Smooth muscle cell (in vitro differentiated cells): ENCODE data around the gene ALKBH2.

GRCh38 chr12:107654834-107655439 is 30.7 kb upstream of the PWP1 start:
- RAMPAGE, long total RNA: no peak

DNA sequence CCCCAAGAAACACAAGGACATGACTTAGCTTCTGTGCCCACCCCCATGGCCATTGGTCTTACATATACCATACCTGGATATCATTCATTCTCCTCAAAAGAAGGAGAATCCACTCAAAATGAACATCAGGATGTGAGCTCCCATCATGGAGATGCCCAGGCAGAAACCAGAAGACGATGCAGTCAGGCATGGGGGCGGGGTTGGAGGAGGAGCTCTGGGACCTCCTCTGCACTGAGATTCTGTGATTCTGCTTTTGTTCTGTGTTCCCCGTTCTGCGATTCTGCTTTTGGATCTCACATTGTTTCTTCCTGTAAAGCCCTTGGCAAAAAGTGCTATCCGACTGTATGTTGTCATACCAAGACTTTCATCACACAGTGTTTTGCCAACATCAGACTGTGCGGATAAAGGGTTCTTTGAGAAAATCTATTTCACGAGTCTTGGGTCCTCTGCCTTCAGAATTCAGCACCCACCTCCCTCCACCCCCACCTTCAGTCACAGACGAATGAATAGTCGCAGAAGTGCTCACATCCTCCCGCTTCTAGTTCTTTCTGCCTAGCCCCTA is 24.8 kb upstream of the PWP1 start:
- RAMPAGE, long total RNA: no peak

DNA sequence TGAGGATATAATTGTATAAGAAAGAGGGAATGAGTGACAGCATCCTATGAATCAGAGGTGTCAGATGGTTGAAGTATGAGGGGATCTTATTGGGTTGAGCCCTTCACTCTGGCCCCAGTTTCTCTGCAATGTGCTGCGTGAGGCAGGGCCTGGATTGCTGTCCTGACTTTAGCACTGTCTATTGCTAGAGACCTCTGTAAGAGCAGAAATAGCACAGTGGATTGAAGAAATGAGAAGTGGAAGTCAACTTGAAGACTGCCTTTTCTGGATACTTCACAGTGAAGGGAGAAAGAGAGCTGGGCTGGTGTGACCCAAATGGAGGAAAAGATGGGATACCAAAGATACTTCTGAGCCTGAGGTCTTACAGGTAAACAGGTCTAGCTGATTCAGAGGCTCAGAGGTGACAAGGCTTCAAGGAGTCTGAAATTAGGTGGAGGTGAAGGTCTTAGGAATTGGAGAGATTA is 5.8 kb downstream of the ASCL4 start:
- RAMPAGE, long total RNA: no peak

GRCh38 chr12:108129934-108130474 is 916 bp downstream of the WSCD2 start:
- RAMPAGE, long total RNA: no peak

DNA sequence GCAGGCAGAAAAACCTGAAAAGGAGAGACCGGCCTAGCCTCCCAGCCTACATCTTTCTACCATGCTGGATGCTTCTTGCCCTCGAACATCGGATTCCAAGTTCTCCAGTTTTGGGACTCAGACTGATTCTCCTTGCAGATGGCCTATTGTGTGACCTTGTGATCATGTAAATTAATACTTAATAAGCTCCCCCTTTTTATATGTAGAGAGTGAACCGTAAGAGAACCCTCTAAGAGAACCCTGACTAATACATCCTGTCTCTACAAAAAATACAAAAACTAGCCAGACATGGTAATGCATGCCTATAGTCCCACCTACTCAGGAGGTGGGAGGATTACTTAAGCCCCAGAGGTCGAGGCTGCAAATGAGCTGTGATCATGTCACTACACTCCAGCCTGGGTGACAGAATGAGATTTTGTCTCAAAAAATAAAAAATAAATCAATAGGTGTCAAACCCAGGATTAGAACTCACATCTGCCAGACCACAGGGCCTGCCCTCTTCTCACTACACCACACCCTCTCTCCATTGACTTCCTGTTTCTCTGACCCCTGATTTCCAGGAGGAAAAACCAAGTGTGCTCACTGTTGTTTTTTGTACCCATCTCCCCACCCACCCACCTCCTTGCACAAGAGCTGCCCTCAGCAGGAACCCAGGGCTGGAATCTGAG is 6.4 kb downstream of the CMKLR1 start:
- RAMPAGE, long total RNA: no peak

DNA sequence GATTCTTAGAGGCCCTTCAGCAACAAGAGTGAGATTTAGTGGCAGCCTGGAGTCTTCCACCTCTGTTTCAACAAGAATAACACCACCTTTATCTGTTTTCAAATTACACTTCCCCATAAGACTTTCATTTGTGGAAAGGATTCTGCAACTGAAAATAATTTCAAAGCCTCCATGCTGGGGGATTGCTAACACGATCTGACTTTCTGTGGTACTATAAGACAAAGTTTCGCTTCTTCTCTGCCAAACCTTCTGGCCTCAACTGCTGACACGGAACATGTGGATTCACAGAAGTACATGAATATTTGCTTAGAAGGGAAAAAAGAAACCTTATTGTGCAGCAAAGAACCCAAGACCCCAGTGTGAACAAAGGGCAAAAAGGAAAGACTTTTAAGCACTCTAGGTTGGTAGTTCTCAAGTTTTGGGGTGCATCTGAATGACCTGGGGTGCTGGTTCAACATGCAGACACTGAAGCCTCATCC is 3.3 kb downstream of the CMKLR1 start:
- RAMPAGE, long total RNA: no peak

DNA sequence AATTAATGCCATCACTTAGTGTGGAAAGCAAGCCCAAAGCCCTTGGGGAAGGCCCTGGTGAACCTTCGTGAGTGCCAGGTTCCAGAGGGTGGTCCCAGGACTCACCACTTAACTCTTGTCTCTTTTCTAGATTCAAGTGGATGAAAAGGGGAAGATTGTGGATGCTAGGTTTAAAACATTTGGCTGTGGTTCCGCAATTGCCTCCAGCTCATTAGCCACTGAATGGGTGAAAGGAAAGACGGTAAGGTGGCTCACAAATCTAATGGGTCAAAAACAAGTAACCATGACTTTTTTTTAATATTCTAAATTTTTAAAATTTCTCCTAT is 2.8 kb downstream of the ISCU start:
- RAMPAGE, long total RNA: no peak

- RAMPAGE, long total RNA: no peak
Measured at GRCh38 chr12:108652184-108652623, 18.5 kb upstream of the SELPLG start.

- RAMPAGE, long total RNA: no peak
Measured at GRCh38 chr12:108665583-108666249, 32.0 kb upstream of the SELPLG start.

DNA sequence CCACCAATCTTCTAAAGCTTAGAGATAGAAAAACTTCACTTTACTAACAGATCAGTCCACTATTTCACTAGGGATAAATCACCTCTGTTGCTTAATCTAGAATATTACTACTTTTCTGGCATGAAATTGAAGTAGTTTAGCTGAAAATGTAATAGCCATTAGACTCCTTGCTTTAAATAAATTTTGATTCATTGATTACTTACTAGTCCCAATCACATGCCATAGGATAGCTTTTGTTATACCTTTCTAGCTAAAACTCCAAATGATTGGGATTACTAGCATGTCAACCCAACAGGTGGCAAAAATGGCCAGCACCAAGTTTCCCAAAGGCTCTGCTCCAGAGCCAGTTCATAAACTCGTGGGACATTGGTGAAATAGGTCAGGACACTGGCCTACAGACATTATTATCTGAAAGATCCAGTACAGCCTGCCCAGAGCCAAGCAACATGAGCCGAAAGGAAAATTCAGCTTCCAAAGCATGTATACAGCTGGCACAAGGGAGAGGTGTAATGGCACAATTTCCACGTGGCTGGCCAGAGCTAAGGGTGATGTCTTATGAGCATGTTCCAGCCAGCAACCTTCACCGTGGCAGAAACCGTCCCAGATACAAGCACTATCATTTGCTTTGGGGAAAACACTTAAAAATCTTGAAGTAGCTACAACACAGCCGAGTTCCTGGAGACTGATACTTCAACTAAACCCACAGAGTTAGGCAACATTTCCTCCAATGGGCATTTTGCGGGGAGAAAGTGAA is 44.7 kb downstream of the CORO1C start:
- RAMPAGE, long total RNA: no peak

GRCh38 chr12:108722824-108723862 is 8.2 kb downstream of the CORO1C start:
- RAMPAGE, long total RNA: no peak

- RAMPAGE, long total RNA: no peak
Measured at GRCh38 chr12:108788209-108789372, 57.3 kb upstream of the CORO1C start.

GRCh38 chr12:108826838-108828060 is 30.1 kb downstream of the SSH1 start:
- RAMPAGE, long total RNA: start-site peak on the plus strand at chr12:108827349-108827376, 28 and 43 reads in 2 replicates

GRCh38 chr12:108838027-108838836 is 19.2 kb downstream of the SSH1 start:
- RAMPAGE, long total RNA: start-site peak on the minus strand at chr12:108838371-108838390, 46 and 66 reads in 2 replicates; start-site peak on the plus strand at chr12:108838643-108838715, 58 and 45 reads in 2 replicates

DNA sequence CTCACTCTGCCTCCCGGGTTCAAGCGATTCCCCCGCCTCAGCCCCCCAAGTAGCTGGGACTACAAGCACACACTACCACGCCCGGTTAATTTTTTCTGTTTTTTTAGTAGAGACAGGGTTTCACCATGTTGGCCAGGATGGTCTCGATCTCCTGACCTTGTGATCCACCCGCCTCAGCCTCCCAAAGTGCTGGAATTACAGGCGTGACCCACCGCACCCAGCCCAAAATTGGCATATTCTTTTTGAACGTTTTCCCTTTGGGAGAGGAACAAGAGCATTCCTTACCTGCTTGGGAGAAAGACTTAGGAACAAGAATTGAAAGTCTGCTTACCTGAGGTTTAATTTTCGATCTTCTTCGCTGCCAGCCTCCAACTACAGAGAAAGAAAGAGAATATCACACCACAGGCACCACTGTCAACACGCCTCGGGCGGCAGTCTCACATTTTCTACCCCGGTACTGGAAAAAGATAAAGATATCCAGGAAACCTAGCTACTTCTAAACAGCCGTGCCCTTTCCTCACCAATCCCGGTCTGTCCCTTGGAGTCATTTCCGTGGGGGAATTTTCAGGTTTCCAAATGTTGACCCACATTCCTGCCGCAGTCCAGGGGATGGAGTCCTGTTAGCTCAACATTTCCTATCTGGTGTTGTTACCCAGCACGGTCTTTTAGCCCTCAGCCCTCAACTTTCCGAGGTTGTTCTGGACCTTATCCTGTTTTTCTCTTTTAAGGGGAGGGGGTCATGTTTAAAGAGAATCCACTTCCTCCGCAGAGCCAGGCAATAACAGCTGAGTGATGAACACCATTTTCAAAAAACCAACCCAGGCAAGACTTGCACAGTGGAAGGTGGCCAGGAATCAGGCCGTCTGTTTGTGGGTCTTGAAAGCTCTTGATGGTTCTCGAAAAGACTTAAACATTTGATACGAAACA is 4.8 kb downstream of the SSH1 start:
- RAMPAGE, long total RNA: no peak

DNA sequence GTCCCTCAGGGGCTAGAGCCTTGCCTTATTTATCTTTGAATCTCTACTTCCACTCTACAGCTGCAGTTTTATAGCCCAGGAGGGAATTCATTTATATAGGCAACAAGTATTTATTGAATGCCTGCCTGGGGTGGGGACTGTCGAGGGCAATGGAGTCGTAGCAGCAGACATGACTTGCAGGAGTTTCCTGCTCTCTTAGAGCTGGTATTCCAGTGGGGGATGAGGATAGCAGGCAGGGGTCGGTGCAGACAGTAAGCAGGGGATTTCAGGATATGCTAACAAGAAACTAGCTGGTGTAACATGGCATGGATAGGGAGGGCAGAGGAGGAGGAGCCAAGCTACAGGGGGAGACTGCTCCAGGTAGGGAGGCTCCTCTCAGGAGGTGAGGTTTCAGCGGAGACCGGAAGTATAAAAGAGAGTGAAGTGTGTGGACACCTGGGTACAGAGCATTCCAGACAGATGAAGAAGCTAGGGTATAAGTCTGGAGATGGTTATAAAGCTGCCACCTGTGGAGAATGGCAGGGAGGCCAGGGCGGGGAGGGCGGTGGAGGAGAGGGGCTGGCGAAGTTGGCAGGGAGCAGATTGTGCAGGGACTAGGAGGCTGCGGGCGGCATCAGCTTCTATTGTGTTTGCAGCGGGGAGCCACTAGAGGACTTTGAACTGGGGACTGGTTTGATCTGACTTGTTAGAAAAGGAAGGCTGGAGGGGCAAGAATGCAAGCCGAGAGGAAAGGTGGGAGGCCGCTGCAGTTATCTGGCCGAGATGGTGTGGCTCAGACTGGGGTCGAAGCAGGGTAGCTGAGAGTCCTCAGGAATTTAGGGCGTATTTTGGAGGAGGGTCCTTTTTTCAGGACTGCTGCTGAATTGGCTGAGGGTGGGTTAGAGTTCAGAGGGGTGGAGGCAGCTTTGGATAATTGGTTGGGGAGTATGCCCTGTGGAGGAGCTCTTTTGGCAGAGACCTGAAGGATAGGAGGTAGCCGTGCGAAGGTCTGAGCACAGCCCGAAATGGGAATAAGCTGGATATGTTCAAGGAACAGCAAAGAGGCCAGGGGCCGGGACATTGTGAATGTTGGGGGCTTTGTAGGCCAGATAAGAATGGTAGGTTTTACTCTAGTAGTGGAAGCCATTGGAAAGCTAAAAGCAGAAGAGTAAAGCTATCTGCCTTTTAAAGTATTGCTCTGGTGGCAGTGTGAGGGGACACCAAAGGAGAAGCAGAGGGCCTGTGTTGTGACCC is 17.5 kb downstream of the USP30 start:
- RAMPAGE, long total RNA: no peak

GRCh38 chr12:109087076-109088065 is 5.9 kb downstream of the ALKBH2 start:
- RAMPAGE, long total RNA: no peak

- RAMPAGE, long total RNA: start-site peak on the minus strand at chr12:109093438-109093460, 108 and 79 reads in 2 replicates
Measured at GRCh38 chr12:109093113-109093865, at the start of gene ALKBH2. ALKBH2 (minus strand) TSS chr12:109093472.

DNA sequence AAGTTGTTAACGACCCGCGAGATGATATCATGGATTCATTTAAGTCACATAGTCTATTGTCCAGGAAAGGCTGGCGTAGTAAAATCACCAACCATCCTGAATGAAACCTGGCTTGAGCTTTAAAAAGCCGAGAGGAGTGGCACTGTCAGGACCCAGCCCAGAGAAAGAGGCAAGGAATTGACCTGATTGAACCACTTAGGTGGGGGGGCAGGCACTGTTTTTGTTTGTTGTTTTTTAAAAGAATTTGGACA is 1.4 kb downstream of the UNG start:
- RAMPAGE, long total RNA: no peak

- RAMPAGE, long total RNA: no peak
Measured at GRCh38 chr12:109130715-109131453, 14.5 kb downstream of the ACACB start.